ENCODE data around the gene CASP3.

DNA sequence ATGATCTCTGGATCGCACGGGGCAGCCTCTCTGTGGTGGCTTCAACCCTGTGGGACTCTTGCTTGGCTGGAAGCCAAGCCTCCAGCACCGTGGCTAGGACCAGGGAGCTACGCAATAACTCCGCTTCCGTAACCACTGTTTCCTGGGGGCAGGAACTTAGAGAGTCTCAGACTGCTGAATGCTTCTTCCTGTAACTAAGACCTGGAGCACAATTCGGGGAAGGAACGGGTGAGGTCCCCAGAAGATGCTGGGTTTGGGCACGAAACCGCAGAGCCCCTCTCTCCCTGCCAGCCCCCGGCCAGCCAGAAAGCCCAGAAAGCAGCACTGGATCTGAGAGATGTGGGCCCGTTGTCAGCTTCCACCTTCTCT is 12.5 kb upstream of the ENPP6 start:
- RRBS, result no CpG with 5 or more reads among the region's 12 CpGs

DNA sequence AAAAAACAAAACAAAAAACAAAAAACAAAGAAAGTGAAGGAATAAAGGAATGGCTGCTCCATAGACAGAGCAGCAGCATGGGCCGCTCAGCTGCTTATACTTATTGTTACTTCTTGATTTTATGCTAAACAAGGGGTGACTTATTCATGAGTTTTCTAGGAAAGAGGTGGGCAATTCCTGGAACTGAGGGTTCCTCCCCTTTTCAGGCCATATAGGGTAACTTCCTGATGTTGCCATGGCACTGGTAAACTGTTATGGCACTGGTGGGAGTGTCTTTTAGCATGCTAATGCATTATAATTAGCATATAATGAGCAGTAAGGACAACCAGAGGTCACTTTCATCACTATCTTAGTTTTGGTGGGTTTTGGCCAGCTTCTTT is 121.7 kb upstream of the ENPP6 start:
- RRBS, result no CpG with 5 or more reads among the region's 1 CpG

GRCh38 chr4:184448647-184449608 is 25.4 kb downstream of the IRF2 start:
- RRBS, result no CpG with 5 or more reads among the region's 22 CpGs

DNA sequence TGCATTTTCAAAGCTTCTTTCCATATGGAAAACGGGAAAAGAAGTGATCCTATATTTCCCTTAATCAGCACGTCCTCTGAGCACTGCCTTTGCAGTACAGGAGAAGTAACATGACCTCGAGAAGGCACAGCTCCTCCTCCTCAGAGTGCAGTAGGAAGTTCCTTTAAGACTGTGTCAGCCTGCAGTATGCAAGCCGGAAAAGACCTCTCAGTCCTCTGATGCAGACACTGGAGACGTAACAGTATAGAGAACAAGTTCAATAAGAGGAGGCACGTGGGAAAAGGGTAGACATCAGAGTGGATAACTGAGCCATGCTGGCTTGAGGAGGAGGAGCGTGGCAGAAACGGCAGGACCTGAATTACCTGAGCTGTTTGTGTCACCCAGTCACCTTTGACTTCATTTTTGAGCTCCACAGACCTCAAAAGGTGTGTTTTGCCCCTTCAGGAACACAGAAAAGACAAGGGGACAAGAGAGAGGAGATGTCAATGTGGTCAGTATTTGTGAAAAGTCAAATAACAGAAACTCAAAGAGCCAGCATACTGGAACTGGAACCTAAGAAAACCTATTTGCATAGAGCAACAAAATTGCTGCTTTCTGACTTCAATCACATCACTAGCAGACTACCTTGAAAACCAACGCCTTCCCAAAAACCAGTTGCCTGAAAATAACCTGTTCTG is 20.8 kb downstream of the IRF2 start:
- RRBS, result no CpG with 5 or more reads among the region's 9 CpGs

GRCh38 chr4:184472263-184472660 is 2.1 kb downstream of the IRF2 start:
- RRBS, result 2% methylated on average over 3 of the region's 10 CpGs

- RRBS, result no CpG with 5 or more reads among the region's 19 CpGs
Observed at GRCh38 chr4:184537959-184538436, 63.6 kb upstream of the IRF2 start.

DNA sequence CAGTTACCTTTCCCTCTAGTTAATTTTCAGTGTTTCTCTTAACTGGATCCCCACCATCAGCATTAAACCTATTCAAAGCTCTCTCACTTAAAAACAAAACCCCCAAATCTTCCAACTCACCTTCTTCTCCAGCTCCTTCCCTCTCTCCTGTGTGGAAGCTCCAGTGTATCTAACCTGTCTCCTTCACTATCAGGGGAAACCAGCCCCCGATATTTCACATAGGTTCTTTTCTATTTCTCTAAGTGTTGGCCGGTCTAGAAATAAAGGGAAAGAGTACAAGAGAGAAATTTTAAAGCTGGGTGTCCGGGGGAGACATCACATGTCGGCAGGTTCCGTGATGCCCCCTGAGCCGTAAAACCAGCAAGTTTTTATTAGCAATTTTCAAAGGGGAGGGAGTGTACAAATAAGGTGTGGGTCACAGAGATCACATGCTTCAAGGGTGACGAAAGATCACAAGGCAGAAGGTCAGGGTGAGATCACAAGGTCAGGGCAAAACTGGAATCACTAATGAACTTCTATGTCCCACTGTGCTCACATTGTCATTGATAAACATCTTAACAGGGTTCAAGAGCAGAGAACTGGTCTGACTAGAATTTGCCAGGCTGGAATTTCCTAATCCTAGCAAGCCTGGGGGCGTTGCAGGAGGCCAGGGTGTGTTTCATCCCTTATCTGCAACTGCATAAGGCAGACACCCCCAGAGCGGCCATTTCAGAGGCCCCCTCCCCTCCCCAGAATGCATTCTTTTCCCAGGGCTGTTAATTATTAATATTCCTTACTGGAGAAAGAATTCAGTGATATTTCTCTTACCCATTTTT is 23.6 kb downstream of the CASP3 start:
- RRBS, result no CpG with 5 or more reads among the region's 9 CpGs

DNA sequence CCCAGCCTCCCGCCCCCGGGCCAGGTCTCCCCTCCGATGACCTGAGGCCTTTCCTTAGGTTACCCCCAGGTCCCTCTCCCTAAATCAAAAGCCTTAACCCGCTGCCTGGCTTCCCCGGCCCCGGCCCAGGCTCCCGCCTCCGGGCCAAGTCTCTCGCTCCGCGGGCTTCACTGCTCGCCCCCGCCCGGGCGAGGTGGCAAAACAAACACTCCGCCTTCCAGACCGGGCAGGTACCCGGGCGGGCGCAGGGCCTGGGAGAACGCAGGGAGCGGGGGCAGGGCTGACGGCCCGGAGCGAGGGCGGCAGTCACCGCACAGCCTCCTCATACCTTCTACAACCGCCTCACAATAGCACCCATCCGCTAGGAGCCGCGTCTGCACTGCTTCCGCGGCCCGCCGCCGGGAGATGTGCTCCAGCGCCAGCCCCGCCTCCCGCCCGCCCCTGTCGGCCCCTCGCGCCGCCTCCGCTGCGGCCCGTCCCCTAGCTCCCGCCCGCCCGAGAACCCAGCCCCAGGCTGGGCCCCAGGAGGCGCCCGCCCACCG is at the start of gene CASP3:
Gene CASP3, minus strand, starts transcription at position 381 of the 542 bp plus-strand sequence.
- RRBS, result 2% methylated on average over 28 of the region's 53 CpGs

DNA sequence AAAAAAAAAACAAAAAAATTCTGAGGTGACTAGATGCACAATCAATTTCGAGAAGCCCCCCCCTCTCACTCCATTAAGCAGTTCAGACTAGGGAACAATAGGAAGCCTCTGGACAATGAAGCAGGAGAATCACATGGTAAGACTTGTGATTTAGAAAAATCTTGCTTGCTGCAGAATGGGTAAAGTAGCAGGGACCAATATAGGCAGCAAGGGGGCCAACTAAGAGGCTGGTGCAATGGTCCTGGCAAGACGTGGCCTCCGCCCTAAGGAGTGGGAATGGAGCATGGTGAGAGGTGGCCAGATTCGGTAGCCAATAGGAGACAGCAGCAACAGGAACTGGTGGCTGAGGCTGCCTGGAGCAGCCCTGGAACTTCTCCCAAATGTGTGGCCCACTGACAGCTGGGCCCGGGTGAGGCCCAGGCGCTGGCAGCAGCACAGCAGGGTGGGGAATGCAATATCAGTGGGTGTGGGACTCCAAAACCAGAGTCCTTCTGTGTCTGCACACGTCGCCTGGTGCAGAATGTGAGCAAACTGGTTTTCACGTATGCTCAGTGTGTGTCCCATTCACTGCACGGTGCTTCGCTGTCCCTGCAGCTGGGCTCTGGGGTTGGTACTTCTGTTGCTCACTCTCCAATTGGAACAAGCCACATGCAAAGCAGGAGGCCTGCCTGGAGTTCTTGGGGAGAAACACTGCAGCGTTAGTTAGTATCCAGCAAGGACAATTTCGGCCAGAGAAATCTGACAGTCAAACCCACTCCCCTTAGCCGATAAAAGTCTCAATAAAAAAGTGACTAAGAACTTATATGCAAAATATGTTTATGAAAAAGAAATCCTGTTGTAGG is 14.3 kb upstream of the CENPU start:
- RRBS, result no CpG with 5 or more reads among the region's 14 CpGs

- RRBS, result no CpG with 5 or more reads among the region's 13 CpGs
Observed at GRCh38 chr4:184775442-184776295, 41.8 kb upstream of the CENPU start.

GRCh38 chr4:184777862-184779254 is 44.5 kb upstream of the CENPU start:
- RRBS, result no CpG with 5 or more reads among the region's 15 CpGs

DNA sequence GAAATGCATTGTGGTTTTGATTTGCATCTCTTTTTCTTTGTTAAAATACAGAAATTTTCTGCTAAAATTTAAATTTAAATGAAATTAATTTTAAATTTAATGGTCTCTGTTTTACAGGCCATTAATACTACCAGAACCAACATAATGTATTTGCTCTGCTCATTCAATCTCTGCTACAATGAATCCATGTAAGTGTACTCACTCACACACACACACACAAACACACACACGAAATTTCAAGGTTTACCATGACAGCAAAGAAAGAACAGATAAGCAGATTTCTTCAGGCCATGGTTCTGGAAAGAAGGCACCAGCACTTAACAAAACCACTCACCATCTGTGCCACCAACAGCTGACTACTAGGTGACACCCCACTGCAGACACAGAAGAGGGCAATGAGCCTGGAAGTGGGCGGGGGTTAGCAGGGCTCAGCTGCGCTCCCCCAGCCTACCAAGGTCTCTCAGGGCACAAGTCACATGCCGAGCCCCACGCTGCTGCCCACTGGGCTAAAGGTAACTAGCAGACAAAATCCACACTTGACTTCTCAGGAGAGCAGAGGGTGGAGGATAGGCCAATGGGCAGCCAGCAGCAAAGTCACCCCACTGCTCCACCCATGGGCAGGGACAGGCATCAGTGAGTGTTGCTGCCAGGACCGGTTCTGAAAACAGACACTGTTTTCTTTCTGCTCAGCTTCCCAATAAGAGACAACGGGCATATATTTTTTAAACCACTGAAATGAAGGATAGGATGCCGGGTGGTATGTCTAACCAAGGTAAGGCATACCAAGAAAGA is 20.4 kb downstream of the ACSL1 start:
- RRBS, result 98% methylated on average over 1 of the region's 8 CpGs

GRCh38 chr4:184811436-184812734 is 13.9 kb downstream of the ACSL1 start:
- RRBS, result no CpG with 5 or more reads among the region's 17 CpGs

DNA sequence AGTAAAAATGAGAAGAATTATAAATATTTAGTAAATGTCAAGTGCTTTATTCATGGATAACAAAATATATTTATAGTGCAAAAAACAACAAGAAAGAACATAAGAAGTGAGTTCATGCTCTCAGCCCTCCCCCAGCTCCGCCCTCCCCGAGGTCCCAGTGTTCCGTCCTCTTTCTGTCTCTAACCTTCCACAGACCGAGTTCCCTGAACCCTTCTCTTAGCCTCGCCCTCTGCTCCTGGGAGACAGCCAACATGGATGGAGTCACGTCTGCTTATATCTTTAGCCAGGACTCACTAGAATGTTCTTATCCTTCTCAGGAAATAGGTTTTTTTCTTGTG is 40.1 kb upstream of the HELT start:
- RRBS, result no CpG with 5 or more reads among the region's 6 CpGs

DNA sequence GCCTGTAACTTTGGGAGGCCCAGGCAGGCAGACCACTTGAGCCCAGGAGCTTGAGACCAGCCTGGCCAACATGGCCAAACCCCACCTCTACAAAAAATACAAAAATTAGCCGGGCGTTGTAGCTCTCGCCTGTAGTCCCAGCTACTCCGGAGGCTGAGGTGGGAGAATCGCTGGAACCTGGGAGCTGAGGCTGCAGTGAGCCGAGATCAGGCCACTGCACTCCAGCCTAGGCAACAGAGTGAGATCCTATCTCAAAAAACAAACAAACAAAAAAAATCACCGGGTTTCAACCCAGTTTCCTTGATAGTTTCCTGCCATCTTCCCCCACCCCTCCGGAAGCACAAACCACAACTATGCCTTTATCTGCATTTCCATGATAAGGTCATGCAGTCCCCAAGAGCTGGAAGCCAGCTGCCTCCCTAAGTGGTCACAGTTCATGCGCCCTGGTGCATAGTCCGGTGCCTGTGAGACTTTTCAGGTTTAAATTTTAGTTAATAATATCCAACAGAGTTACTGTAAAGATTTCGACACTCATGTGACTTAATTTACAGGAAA is 1.4 kb downstream of the CFAP97 start:
- RRBS, result 19% methylated on average over 4 of the region's 11 CpGs

DNA sequence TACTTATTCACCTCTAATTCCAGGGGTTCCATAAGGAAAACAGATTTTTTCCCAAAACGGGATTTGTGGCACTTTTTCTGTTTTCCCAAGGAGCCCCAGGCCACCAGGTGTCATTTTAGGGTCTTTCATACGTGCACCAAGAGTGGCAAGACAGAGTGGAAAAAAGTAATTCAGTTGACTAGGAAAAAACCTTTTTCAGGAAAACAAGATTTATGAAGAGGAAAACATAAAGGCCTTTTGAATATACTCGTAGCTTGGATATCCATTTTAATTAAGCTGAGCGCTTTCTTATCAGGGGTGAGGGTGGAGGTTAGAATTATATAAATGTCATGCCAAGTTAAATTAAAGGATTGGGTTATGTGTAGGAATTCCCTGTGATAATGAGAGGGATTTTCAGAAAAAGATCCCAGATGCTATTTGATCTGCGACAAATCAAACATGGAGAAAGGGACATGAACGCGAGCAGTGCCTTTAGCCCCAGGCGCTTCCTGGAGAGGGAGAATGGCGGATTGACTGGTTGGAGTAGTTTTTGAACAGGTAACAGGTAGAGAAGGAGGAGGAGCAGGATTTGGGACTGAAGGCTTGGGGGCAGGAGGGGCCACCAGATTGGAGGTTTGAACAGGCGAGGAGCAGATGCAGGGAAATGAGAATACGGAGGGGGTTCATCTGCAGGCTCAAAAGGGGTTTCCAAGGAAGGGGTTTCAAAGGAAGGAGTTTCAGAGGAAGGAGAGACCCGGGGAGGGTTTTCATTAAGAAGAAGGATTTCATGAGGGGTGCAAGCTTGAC is 67.2 kb downstream of the LRP2BP start:
- RRBS, result no CpG with 5 or more reads among the region's 12 CpGs

GRCh38 chr4:185383358-185384267 is 12.1 kb downstream of the LRP2BP start:
- RRBS, result no CpG with 5 or more reads among the region's 8 CpGs

GRCh38 chr4:185761264-185762320 is 50.4 kb downstream of the SORBS2 start:
- RRBS, result no CpG with 5 or more reads among the region's 11 CpGs

DNA sequence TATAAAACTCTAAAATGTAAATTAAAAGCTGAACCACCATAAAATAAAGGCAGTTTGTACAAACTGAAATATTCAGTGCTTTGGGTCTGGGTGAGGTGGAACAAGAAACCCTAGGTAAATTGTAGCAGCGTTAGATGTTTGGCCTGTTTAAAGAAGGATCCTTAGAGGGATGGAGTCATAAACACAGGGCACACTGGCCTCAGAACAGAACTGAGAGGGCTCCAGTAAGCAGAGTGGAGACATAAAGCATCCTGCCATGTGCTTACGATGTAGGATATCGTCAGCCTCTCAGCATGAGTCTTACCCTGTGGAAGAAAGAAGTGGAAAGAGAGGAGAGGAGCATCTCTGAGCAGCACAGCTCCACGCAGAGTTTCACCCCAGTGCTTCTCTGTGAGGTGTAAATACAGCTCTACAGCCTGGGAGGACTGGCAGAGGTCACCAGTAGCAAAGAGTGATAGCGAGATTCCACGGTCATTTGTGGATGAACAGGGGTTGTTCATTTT is 27.7 kb upstream of the SORBS2 start:
- RRBS, result no CpG with 5 or more reads among the region's 6 CpGs

GRCh38 chr4:185865678-185866464 is 53.9 kb upstream of the SORBS2 start:
- RRBS, result no CpG with 5 or more reads among the region's 9 CpGs